Daoy (cell line): ENCODE data around the genes TUBB8 and LARP4B.

DNA sequence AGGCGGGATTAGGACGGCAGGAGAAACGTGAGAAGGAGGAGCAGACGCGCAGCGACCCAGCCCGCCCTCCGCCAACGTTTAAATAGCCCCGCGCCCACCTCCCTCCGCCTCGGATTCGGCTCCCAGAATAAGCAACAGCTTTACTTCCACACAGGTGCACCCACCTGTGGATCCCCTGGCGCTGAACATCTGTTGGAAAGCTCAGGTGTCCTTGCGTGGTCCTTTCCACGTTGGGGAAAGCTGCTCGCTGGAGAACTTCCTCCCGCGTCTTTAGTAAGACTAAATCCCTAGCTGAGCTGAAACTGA, at the start of gene TUBB8:
Gene TUBB8, minus strand, starts transcription at position 53 of the 306 bp plus-strand sequence.
- RAMPAGE, long total RNA, result no peak

DNA sequence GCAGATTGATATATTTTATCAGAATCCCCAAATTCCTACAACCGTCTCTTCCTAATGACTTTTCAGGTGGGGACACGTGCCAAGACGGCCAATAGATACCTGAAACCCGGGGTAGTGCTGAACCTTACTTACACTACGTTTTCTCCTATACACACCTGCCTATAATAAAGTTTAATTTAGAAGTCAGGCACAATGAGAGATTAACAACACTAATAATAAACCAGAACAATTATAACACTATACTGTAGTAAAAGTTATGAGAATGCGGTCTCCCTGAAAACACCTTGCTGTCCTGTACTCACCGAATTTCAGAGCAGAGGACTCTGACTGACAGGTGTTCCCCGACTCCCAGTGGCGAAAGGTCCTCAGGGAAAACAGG, 1.3 kb upstream of the ZMYND11 start:
- RAMPAGE, long total RNA, result no peak

GRCh38 chr10:369762-370178, 234.5 kb downstream of the ZMYND11 start:
- RAMPAGE, long total RNA, result no peak

- RAMPAGE, long total RNA, result no peak
These were observed 218.9 kb downstream of the DIP2C start for GRCh38 chr10:470275-471256.

DNA sequence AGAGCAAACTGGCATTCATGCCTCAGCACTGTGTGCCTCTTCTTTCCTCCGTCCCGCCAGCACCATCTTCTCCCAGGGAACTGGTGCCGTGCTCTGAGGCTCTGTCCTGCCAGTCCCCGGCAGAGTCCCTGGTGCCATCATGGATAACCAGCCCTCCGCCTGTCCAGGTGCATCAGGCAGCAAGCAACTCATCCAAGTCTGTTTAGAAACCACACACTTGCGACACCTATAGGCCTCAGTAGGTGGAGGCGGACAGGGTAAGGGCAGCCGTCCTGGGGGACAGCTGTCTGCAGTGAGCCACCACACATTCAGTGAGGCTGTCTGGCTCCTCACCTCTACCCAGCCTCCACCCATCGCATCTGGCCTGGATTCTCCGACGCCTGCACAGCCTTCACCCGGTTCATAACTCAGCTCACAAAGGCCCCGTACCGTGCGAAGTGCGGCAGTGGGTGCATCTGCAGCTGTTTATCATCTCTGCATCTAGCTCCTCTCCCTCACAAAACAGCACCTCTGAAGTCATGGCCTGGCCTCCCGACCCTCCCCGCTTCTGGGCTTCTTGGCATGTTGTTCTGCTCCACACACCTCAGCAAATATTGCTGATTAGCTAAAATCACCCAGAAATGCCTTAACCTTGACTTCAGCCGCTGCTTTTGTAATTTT, 162.6 kb downstream of the DIP2C start:
- RAMPAGE, long total RNA, result no peak

DNA sequence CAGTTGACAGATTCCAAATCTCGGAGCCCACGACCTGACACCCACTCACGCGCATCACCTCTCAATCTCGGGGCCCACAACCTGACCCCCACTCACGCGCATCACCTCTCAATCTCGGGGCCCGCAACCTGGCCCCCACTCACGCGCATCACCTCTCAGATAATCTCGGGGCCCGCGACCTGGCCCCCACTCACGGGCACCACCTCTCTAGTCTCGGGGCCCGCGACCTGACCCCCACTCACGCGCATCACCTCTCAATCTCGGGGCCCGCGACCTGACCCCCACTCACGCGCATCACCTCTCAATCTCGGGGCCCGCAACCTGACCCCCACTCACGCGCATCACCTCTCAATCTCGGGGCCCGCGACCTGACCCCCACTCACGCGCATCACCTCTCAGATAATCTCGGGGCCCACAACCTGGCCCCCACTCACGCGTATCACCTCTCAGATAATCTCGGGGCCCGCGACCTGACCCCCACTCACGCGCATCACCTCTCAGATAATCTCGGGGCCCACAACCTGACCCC, 105.1 kb downstream of the DIP2C start:
- RAMPAGE, long total RNA, result no peak

DNA sequence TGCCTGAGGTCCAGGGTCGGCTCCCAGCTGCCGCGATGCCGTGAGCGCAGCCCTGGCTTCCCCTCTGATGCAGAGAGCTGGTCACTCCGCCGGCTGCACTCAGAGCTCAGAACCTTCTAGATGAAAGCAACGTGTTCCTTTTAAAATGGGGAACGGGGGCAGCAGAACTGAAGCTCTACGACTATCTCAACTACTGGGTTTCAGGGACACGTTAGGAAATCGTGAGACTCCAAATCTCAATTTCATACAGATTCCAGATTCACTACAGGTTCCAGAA, 84.4 kb downstream of the DIP2C start:
- RAMPAGE, long total RNA, result no peak

DNA sequence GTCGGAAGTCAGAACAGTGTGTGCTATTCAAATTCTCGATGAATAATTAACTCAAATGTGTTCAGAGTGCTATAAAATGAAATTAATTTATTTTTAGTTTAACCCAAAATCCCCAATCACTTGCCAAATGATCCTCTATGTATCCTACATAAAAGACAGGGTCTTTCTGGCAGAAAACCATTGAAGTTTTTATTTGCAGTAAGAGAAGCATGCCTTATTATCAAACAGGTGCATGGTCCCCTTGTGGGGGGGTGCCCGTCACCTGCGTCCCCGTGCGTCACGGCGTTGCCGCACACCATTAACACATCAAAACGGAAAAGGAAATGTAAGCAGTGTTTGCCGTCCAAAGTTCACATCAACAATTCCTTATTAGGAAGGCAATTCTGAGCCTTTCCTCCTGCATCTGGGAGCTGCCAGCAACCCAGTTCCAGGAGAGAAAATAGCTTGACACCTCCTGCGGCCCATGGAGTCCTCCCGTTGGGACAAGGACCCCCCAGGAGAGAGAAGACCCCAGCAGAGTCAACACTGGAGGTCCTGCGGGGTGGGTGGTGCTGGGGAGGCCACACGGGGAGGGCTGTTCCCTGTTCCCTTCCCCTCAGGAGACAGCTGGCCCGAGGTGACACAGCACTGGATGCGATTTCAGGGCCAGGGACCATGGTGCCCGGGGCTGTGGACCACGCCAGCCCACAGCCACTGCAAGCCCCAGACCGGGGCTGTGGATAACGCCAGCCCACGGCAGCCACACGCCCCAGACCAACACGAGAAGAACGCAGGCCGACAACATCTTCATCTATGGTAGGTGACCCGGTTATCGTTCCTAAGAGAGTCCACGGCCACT, 39.6 kb downstream of the DIP2C start:
- RAMPAGE, long total RNA, result no peak

DNA sequence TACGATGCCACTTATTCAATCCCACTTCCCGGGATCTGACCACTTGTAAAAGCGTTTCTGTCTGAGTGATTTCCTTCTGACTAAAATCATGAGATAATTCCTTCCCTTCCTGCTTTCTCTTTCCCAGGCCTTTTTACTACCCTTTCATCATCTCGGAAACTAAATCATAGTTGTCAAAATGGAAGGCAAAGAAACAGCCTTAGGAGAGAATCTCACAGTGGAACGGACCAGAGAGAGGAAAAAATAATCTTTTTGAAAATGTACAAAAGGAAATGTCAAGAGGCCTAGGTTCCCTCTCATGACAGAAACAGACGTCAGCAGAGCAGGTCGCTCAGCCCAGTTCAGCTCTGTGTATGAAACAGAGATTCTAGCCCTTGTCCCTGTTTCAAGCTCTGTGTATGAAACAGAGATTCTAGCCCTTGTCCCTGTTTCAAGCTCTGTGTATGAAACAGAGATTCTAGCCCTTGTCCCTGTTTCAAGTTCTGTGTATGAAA, 29.7 kb downstream of the DIP2C start:
- RAMPAGE, long total RNA, result no peak

- RAMPAGE, long total RNA, result no peak
These were observed 15.9 kb downstream of the DIP2C start for GRCh38 chr10:673534-674096.

GRCh38 chr10:784317-785308, 95.1 kb upstream of the DIP2C start:
- RAMPAGE, long total RNA, result no peak

DNA sequence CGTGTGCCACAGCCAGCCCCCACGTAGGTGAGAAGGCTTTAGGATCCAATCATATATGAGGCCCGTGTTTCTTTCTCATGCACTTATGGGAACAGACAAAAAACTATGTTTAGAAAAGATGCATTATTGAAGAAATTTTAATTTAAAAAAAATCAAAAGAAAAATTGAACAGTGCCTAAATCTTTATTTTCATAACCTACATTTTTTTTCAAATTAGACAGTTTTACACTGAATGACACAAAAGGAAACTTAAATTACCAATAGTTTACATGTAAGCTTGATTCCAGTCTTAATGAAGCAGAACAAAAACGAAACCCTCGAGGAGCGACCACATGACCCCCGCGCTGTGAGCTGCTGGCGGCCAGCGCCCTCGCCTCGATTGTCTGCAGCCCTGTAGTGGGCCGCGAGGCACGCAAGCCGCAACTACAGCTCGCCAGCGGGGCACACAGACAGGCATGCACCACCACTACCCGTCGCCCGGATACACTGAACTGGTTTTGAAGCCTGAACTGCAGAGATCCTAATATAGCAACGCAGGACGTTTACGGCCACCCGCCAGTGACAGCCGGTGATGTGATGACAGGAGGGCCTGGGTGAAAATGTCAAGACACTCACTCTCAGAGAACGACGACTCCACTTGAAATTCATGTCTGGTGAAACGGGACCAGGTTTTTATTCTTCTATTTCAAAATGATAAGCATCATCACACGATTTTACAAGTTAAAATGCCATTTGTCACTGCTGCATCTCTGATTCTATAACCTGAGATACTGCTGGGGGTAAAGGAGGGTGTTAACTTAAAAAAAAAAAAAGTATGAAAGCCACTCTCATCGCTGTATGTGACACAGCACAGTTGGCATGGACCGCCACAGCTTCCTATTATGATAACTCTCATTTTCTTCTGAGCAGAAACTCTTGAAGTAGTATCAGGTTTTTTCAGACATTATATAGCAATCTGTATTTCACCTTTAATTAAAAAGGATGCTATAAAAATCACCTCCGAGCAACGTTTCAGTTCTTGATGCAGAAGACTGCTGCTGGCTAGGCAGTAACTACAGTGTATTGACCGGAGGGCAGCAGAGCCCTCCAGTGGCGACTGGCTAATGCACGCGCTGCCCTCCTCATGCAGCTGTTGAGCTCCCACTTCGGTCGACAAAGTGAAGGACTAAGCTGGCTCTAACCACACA, 120.3 kb upstream of the DIP2C start:
- RAMPAGE, long total RNA, result no peak

DNA sequence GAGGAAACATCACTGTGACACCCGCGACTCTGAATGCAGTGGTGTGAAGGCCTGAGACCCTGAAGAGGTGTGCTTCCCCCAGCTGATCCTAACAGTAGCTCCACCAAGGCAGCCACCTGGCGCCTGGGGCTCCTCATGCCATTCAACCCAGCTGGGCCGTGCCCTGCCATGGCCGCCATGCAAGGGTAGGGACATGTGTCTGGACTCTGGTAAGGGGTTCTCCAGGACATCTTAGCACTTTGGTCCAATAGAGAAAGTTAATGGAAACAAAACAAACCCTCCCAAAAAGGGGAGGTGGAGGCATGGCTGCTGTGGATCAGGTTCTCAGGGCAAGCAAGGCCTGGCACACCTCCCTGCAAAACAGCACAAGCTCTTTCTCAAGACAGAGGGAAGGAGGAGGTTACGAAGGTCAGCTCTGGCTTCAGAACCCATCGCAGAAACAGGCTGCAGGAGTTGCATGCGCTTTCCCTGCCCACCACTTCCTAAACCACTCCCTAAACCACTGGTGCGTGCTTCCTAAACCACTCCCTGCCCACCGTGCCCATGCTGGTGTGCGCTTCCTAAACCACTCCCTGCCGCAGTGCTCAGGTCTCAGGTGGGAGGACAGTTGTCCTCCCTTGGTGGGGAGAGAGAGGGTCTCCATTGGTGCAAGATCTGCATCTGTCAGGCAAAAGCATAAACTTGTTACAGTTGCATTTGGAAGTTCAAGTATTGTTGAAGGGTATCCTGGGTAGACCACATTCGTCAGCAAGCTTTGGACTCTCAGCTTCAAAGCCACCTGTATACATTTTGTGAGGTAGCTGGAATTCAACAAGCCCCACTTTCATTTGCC, 108.6 kb downstream of the LARP4B start:
- RAMPAGE, long total RNA, result no peak

DNA sequence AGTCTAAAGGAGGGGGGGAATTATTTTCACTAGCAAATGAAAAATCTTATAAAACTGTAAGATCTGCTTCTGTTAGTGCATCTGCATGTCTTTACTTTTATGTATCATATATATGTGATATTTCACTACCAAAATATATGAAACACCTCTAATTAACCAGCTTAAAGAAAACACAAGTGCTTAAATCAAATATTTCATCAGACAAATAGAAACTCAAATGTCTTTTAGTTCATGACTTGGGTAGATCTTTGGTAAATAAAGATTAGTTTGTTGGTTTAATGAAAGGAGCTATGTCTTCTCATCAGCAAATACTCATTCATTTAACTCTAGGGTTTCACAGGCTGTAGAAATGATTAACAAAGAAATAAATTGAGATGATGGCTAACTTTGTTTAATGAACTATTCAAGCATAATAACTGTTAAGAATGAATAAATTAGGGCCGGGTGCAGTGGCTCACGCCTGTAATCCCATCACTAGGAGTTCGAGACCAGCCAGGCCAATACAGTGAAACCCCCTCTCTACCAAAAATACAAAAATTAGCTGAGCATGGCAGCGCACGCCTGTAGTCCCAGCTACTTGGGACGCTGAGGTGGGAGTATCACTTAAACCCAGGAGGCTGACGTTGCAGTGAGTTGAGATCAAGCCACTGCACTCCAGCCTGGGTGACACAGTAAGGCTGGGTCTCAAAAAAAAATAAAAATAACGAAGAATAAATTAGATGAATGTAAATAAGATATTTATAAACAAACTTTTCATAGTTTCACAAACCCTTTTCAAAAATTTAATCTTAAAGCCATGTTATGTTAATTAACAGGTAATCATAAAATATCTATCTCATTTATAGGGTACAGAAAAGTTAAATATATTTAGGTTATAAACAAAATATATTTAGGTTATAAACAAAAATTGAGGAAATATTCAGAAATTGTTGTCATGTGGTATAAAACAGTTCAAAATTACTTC, 18.0 kb downstream of the LARP4B start:
- RAMPAGE, long total RNA, result no peak

- RAMPAGE, long total RNA, result no peak
These were observed at the start of gene LARP4B for GRCh38 chr10:931046-931913. LARP4B (minus strand) TSS chr10:931705.

DNA sequence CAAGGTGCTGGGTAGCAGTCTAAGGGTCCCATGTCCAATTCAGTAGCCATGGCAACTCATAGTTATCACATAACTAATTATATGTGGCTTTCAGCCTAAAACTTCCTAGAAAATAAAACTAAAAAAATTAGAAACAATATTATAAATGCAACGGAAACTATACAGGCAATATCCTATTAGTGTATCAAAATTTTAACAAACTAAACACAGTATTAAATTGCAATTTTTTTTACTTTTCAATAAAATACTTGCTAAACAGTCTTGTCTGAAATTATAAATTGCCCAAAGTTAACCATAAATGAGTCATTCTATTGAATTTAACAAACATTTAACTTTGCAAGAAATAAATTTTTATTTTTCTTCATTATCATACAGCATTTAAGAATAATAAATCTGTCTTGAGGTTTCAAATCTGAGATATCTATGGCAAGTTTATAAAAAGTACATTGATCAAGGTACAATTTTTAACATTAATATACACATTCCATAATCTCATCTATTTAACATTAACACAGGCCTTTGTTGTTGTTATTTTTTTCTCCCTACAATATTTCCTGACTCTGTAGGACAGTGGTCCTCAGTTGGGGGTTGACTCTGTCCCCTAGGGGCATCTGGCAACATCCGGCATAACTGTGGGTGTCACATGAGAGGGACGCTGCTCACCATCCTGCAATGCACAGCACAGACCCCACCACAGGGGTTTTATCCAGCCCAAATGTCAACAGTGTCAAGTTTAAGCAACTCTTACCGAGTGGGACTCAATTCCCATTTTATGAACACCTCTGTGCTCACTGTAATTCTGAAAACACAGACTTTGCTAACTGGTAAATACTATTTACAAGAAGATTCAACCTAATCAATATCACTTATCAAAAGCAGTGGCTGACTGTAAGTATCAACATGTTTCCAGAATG, 9.0 kb downstream of the IDI1 start:
- RAMPAGE, long total RNA, result no peak

DNA sequence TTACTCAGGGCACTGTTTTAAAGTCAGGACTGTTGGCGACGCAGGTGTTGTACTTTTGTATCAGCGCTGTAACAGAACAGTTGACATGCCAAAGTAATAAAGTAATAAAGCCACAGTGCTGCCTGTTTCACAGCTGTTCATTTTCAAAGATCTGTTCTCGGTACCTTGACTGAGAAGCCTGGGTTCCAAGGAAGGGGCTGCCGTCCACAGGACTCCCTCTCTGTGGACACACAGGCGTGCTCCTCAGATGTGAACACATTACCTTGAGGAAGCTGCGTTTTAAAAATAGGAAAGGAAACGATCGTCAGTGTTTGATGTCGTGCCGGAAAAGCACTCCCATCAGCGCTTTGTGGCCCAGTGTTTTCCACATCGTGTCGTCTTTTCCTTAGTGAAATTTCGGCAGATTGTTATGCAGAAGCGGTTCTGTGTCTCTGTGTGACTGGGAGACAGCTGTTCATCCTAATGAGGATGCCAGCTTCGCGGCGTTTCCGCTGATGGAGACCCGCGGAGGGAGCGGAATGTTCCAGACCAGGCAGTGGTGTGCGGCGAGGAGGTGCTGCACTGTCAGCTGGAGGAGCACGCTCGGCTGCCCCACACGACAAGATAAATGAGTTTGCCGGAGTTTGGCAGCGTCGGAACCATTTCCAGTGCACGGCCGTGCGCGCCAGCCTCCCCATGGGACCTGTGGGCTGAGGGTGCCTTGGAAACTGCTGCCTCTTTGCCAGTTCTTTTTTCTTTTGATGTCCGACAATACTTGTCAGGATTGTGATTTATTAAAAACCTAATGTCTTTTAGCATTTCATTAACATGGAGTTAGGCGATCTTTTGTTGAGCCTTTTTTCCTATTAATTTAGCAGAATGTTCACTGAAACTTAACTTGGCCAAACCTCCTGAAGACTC, 64.5 kb downstream of the WDR37 start:
- RAMPAGE, long total RNA, result no peak

- RAMPAGE, long total RNA, result no peak
These were observed 143.9 kb downstream of the WDR37 start for GRCh38 chr10:1200133-1200499.

GRCh38 chr10:3068423-3069582, 1.5 kb downstream of the PFKP start:
- RAMPAGE, long total RNA, result no peak

- RAMPAGE, long total RNA, result no peak
These were observed 23.5 kb downstream of the PFKP start for GRCh38 chr10:3090816-3091264.